ENCODE data around the genes PRMT3, GAS2 and ARL14EP.

- PRO-cap = bidirectional peak, plus-strand start at chr11:20387659, minus-strand start at chr11:20387472
Measured at GRCh38 chr11:20387078-20387798, at the start of gene PRMT3. PRMT3 (plus strand) TSS chr11:20387716.

DNA sequence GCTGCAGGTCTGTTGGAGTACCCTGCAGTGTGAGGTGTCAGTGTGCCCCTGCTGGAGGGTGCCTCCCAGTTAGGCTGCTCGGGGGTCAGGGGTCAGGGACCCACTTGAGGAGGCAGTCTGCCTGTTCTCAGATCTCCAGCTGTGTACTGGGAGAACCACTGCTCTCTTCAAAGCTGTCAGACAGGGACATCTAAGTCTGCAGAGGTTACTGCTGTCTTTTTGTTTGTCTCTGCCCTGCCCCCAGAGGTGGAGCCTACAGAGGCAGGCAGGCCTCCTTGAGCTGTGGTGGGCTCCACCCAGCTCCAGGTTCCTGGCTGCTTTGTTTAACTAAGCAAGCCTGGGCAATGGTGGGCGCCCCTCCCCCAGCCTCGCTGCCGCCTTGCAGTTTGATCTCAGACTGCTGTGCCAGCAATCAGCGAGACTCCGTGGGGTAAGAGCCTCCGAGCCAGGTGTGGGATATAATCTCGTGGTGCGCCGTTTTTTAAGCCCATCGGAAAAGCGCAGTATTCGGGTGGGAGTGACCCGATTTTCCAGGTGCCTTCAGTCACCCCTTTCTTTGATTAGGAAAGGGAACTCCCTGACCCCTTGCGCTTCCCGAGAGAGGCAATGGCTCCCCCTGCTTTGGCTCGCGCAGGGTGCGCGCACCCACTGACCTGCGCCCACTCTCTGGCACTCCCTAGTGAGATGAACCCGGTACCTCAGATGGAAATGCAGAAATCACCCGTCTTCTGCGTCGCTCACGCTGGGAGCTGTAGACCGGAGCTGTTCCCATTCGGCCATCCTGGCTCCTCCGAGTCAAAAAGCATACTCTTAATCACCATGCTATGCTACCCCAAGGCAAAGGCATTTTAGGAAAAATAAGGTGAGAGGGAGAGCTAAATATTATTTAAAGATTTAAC lies 97.0 kb downstream of the FANCF start:
- PRO-cap = no peak

GRCh38 chr11:22666194-22666422 lies 303 bp upstream of the GAS2 start:
- PRO-cap = no peak

DNA sequence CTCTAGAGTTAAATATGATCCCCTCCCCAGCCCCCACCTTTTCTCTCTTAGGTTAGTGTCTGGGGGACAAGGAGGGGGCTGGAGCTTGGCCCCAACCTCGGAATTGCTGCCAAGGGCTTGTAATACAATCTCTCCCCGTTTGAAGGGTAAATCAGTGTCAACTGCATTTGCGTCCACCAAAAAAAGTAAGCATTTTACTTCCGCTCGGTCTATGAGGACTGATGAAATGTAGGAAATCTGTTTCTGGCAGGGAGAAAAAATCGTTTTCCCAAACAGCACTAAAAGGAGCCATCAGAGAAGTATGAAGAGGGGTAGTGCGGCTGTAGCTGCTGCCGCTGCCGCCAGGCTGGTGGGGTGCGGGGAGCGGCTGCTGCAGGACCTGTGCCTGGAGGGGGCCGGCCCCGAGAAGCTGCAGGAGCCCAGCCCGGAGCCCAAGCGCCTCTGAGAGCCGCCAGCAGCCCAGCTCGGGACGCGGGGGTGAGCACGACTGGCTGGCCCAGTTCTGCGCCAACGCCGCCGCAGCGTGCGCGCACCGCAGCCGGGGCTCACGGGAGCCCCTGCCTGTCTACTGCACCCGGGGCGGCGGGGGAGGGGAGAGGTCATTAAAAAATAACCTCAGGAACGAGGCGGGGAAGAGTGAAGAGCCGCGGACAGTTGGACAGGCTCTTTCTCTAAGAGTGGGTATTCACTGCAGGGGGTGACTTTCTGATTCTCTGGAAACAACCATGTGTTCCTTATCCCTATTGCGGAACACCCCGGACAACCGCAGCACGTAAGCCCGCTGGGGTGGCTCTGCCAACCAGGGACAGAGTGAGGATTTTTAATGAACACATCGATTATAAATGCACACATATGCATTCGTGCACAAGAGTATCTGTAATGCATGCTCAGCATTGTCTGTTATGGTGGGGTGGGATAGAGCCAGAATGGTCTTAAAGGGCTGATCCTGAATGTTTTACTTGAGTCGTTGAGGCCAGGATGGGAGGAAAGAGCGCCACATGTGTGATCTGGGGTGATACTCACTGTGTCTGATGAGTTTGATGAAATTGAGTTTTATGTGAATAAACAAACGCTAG lies at the start of gene GAS2:
GAS2 (plus strand) TSS at position 189 of the 1,076 bp plus-strand sequence.
- PRO-cap = no peak

DNA sequence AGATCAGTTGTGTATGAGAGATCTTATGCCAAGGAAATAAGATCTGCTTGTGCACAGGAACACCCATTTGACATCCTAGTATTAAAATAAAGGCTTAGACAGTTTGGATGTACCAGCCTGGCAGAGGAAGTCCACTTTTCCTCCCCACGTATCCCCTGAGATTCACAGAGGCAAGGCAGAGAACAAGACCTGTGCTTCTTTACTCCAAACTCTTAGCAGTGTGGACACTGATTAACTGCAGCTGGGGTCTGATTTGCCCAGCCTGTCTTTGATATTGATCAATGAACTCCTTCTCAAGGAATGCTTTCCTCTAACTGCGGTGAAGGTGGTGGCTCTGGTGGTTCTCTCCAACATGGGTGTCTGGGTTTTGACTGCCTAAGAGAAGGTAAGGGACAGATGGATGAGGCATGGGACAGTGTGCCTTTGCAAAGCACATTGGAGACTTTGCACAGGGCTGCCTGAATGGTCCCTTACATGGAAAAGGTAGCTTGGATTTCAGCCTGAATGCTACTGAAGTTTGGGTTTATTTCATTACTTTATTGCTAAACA lies 1.6 kb downstream of the GAS2 start:
- PRO-cap = no peak

DNA sequence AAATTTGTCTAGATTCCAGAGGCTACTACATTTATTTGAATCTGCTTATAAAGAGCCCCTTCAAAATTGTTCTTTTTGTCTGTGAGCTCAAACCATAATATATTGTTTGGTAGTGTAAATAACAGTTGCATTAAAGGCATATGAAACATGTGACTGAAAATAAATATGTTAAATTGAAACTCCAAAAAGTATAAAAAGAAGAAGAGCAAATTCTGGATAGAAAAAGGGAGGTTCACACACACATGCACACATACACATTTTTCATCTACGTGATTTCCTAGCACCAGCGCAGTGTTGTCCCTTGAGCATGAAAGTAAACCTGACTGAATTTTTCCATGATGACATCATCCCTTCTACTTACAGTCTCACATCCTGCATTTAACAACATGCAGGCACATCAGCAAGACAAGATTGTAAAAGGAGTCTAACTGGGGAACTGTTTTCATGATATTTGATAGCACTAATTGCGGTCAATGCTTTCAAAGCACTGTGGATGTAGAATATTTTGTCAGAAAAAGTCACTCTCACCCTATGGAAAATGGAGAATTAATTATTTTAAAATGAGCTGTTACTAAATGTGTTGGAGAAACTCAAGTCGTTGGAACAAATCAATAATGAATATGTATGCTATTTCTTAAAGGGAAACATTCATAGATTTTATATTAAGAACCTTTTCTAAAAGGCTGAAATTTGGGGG lies 36.6 kb downstream of the GAS2 start:
- PRO-cap = no peak

- PRO-cap = no peak
Measured at GRCh38 chr11:27245160-27245617, 117.8 kb downstream of the CCDC34 start.

- PRO-cap = no peak
Measured at GRCh38 chr11:27396684-27397116, 33.7 kb upstream of the CCDC34 start.

GRCh38 chr11:27422308-27422826 lies 50.2 kb downstream of the LGR4 start:
- PRO-cap = no peak

DNA sequence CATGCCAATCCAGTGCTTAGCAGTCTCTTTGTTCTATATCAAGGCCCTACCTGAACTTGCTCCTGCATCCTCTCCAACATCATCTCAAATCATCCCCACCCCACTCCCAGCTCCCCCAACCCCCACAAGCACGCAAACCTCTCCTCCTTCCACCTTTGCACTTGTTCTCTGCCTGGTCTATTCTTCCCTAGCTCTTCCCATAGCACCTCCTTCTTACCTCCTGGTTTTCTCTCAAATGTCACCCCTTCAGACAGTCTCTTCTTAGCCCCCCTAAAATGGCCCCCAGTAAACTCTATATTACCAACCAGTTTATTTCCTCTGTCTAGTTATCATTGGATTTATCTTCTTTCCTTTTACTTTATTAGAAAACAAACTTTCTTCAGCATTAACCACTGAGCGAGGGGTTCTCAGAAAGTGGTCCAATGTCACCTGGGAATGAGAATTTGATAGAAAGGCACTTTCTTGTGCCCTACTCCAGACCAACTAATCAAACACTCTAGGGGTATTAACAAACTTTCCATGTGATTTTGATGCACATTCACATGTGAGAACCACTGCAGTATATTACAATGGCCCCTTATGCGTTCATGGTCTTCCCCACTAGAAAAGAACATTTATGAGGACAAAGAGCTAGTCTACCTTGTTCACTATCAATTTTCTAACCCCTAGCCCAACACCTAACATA lies 41.7 kb downstream of the LGR4 start:
- PRO-cap = no peak

DNA sequence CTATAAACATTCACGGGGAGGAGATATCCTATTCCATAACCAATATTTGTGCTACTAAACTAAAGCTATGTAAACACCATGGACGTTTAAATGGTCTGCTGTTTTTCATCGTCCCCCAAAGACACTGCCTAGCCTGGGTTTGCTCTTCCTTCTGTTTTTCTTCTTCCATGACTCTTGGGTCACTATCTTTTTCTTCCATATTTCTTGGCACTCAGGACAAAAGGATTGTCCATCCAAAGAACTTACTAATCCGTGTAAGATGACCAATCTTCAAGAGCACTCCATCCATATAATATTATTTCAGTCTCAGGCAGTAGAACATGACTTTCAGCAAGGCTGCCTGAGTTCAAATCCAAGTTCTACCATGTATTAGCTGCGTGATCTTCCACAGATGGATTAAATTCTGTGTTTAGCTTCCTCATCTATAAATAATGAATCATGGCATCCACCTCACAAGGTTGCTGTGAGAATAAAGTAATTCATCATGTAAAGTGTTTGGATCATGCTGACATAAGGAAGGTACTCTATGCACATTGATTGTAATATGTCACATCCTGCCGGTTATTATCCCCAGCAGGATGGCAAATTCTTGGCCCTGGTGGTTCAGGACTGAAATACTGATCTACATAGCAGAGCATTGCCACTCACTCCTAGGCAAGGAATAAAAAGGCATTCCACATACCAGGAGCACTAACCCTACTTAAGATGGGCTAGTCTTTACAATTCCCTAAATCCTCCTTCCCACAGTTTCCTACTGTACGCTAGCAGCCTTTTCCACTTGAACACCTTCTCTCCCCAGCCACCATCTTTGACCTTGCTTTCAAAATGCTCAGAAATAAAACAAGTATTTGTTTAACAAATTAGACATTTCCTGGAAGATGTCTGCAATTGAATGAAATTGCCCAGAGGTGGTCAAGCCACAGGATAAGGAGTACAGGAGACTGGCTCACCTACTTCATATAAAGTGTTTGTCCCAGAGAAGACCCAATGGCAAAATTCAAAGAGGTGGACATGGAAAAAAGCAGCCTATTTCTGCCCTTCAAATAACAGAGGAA lies 40.8 kb downstream of the LGR4 start:
- PRO-cap = no peak

GRCh38 chr11:27471766-27472368 lies 723 bp downstream of the LGR4 start:
- PRO-cap = bidirectional peak, plus-strand start at chr11:27472301, minus-strand start at chr11:27471979

DNA sequence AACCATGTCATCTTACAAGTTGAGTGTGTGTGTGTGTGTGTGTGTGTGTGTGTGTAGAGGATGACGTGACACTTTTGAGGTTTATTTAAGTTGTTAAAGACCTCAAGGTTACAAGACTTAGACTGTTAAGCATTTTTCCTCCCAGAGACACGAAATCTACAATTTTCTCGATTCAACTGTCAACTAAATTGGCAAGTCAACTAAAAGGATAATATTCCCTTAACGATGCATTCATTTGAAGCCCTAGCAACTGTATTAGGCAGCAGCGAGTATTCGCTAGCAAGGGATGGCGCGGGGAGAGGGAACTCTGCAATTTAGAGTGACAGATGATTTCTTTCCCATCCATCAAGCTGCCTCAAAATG lies 17.6 kb upstream of the BDNF start:
- PRO-cap = no peak

GRCh38 chr11:27722990-27723281 lies 22.7 kb upstream of the BDNF start:
- PRO-cap = no peak

- PRO-cap = no peak
Measured at GRCh38 chr11:29159885-29160433, 856.9 kb downstream of the KCNA4 start.

- PRO-cap = bidirectional peak, plus-strand start at chr11:30323107, minus-strand start at chr11:30322973; unidirectional peak, plus-strand start at chr11:30323409
Measured at GRCh38 chr11:30322688-30323528, at the start of gene ARL14EP. ARL14EP (plus strand) TSS chr11:30323104.

DNA sequence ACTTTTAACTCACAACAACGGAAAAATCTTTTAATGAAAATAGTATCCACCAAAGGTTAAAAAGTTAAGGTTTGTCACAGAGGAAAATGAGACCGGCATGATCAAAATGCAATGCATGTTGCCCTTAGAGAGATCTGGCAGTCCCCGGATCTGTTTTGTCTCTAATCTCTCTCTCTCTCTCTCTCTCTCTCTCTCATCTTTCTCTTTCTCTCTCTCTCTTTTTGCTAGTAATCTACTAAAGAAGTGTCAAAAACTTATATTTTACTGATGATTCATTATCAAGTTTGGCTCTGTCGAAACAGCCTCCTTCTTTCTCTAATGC lies 246.1 kb upstream of the MPPED2 start:
- PRO-cap = no peak

- PRO-cap = no peak
Measured at GRCh38 chr11:32068278-32068531, 22.7 kb upstream of the RCN1 start.

GRCh38 chr11:32104114-32105137 lies 13.6 kb downstream of the RCN1 start:
- PRO-cap = no peak

DNA sequence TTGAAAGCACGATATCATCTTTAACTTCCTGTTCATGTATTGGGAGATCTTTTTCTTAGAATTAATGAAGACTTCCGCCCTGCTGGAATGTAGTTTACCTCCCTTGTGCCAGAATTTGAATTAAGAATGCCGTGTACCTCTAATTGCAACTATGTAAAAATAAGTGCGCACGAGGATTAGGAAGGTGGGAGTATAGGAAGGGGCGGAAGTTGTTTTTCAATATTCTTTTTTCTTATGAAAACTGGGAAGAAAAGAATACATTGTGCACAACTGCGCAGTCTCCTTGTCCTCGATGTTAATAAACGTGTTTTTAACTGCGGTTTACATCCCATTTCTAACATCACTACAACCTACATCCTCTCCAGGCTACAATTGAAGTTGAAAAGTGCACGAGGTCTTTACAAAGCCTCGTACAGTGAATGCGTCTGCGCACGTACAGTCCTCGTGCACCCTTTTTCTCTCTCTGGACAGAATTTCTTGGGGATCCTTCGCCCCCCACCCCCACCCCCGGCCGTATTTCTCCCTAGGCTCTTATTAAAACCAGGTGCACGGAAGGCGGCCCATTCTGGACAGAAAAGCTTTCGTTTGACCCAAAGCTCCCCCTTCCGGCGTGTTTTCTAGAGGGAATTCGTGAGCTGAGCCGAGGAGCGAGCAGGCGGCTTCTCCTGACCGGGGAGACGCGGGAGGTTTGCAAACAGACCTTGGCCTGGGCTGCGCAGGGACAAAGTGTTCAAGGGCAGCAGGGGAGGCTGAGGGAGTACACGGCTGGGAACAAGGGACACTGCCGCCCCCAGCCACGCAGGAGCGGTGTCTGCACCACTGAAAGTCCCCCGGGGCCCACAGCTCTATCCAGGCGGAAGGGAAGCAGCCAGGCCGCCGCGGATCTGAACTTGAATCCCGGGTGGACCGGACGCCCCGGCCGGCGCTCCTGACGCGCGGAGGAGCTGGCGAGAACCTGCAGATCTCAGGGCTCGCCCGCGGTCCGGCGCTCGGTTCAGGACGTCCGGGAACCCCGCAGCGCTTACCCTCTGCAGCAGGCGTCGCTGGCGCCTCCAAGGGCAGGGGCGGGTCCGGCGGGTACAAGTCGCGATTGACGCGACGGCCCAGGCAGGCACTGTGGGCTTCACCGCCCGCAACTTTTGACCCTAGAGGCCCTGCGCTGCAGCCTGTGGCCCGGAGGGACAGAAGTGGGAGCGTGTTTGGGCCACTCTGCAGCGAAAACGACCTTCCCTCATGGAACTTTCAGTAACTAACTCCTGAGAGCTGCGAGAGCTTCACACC lies 102.1 kb downstream of the WT1 start:
- PRO-cap = unidirectional peak, plus-strand start at position 631 of the sequence